Metastatic Liver Carcinoma in the Adrenal Gland (tissue), 2 donors: ENCODE data around the gene ESYT2.

GRCh38 chr7:158783469-158783953 lies 45.8 kb downstream of the ESYT2 start:
- PRO-cap, 2 experiments: no peak in any of the 2 experiments

- PRO-cap, 2 experiments: peak in 2 of 2 experiments; most common minus-strand start chr7:158829509 (in 2)
Observed at GRCh38 chr7:158829092-158829585, at the start of gene ESYT2. ESYT2 (minus strand) TSS chr7:158829509.

GRCh38 chr7:158850119-158850532 lies 6.2 kb upstream of the DYNC2I1 start:
- PRO-cap, 2 experiments: no peak in any of the 2 experiments

DNA sequence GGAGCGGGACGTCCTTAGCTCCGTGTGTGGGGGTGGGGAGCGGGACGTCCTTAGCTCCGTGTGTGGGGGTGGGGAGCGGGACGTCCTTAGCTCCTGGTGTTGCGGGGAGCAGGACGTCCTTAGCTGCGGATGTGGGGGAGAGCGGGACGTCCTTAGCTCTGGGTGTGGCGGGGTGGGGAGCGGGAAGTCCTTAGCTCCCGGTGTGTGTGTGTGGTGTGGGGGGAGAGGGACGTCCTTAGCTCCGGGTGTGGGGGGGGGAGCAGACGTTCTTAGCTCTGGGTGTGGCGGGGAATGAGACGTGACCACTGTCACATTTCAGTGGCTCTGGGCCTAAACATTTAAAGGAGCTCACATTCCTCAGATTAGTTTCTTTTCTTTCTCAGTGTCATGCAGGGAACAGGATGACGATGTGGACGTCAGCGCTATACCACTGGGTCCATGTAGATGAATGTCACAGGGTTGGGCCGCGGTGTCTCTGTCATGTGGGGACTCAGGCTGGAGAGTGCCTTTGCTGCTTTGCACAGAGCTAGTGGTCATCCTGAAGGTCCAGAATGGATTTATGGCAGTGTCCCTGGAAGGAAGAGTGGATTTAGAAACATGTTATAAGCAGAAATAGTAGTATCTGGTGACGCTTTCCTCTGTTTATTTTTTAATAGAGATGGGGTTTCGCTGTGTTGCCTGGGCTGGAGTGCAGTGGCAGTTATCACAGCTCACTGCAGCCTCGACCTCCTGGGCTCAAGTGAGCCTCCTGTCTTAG lies 7.7 kb downstream of the DYNC2I1 start:
- PRO-cap, 2 experiments: peak in 2 of 2 experiments; most common plus-strand start position 481 of the sequence (in 1); most common minus-strand start position 210 of the sequence (in 1)

- PRO-cap, 2 experiments: no peak in any of the 2 experiments
Observed at GRCh38 chr7:159005496-159006257, 139.0 kb downstream of the VIPR2 start.